Left lobe of liver (tissue), 1 donor: ENCODE results near the gene TFDP1.

- PRO-cap = no peak
Measured at GRCh38 chr13:112965400-112965915, 3.6 kb upstream of the MCF2L start.

DNA sequence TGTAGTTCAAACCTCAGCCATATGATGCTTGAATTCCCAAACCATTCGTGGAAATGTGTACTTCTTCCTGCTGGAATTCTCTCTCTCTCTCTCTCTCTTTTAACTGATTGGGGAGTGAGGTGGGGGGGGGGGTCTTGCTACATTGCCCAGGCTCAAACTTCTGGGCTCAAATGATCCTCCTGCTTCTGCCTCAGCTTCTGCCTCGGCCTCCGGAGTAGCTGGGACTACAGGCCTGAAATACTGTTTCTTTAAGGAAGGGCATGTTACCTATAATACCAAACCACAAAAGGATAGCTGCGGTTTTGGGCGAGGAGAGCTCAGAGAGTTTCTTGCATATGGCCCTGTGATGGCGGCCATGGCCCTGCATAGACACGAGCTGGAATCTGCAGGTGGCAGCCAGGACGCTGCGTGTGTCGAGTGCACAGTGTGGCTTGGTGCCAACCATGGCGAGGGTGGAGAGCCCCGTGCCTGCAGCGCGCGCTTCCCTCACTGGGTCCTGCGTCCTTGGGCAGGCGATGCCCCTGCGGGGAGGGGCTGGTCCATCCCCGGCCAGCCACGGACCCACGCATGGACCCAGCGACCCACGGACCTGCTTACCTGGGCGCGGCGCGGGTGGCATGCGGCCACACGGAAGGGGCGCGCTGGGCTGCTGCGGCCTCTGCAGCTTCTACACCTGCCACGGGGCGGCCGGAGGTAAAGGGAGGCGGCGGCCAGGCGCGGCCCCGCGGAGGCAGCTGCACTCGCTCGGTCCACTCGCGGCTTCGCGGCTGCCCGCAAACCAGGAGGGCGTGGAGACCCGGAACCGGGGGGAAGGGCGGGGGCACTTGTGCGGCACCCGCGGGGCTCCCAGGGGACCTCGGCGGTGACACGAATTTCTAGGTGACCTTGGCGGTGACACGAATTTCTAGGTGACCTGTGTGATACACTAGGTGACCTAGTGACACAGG is 719 bp upstream of the MCF2L start:
- PRO-cap = no peak

GRCh38 chr13:112974874-112975300 is 5.9 kb downstream of the MCF2L start:
- PRO-cap = no peak

DNA sequence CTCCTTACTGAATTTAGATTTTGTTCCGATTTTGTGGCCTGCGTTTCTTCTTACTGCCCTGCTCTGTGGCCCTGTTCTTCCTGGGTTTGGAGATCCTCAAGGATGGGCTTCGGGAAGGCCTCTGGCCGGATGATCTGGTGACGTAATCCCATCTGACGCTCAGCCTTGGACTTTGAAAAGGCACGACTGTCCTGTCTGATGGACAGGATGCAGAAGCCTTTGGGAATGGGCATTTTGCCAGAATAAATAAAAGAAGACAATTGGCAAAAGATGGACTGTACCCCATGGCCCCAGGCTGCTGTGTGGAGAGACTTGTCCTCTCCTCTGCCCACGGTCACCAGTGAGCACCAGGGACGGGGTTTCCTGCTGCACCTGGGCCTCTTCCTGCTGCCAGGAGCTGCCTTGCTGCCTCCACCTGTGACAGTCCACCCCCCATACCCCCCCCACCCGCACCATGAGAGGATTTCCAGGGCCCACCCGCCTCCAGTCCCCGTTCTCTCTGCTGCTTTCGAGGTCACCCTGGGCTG is 40.7 kb downstream of the MCF2L start:
- PRO-cap = unidirectional peak, minus-strand start at position 88 of the sequence

DNA sequence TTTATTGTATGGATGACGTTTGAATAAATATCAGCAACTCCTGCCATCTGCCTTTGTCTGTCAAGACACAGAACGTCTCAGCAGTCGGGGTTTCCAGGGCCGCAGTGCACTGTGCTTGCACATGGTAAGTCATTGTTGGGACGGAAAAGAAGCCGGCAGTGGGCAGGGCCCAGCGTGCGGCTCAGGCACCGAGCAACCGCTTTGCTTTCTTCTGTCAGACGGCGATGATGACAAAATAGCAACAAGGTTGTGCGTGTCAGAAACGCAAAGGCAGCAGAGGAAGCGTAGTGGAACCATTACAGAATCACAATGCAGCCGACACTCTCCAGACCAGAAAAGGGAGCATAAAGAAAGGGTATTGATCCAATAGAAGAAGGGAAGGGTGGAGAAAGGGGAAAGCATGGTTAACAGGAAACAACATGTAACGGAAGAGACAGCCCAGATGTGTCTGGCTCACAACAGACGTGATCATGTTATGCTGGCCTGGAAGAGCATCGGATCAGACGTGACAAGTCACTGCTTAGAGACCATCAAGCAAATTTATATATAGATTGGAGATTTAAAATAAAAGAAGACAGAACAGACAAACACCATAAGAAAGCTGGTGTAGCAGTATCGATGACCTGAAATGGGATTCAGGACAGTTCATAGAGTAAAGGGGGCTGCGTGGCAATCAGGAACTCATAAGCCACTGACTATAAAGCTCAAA is 6.9 kb upstream of the F7 start:
- PRO-cap = no peak

DNA sequence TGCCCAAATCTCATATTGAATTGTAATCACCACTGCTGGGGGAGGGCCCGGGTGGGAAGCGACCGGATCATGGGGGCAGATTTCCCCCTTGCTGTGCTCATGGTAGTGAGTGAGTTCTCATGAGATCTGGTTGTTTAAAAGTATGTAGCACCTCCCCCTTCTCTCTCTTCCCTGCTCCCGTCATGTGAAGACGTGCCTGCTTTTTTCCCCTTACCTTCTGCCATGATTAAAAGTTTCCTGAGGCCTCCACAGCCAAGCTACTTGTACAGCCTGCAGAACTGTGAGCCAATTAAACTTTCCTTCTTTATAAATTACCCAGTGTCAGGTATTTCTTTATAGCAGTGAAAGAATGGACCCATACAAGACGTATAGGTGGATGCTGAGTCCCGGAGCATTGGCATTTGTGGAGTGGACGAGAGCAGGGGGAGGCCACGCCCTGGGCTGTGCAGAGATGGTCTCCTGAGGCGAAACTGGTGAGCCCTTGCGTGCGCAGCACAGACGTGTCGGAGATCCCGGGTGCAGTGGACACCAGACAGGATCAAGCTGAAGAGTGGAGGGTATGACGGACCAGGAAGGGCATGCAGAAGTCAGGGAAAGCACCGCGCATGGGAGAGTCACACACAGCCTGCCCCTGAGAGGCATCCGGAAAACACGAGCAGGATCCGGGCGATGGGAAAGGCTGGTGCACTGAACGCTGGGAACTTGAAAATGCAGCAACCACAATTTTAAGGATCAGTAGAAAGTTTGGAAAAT is 42.3 kb downstream of the CUL4A start:
- PRO-cap = no peak

GRCh38 chr13:113274117-113274714 is 22.8 kb upstream of the LAMP1 start:
- PRO-cap = no peak

DNA sequence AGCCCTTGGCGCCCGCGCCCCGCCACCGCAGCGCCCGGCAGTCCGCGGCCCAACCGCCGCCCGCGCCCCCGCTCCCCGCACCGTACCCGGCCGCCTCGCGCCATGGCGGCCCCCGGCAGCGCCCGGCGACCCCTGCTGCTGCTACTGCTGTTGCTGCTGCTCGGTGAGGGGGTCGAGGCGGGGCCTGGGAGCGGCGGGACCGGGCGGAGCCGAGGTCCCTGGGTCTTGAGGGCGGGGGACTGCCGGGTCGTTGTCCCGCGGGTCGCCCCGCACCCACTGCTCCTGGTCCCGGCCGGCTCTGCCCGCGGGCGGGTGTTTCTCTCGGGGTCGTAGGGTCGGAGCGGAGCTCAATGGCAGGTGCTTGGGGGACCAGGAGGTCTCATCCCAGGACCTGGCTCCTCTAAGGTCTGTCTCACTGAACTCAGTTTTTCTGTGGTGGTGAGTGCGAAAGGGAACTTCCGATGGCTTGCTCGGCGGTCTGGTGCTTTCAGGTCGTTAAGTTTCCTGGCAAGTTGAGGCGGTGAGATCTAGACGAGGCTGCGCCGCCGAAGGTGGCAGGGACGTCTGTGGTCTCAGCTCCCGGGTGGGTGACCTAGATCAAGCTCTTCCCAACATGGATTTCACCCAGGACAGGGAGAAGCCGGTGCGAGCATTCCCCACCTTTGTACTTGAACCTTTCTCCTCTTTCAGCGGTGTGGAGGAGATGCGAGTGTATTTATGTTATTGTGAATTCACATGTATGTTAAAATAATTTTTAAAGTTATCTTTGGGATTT is 481 bp downstream of the LAMP1 start:
- PRO-cap = no peak

DNA sequence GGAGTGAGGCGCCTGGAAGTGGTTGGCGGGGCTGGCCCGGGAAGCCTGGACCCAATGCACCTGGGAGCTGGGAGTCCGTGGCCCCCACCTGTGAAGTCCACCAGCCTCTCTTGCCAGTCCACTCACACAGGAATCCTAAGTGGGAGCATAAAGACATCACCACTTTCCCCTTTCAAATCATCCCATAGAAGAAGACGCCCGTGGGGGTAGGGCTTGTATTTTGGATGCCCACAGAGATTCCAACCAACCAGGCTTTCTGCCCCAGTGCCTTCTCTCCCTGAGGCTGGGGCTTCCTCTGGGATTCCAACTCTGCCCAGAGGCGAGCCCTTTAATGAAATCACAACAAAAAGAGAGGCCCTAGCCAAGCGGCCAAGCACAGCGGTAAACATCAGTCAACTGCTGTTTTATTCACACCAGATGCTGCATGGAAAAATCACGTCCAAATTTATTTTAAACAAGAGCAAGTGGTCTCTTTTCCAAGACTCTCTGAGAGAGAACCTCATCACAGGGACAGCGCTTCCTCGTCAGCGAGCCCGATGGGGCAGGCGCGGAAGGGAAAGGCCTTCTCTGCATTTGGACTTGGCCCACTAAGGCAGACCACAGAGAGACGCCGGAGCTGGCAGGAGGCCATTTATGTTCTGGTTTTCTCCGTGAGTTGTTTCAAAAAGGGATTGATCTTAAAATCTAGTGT is 31.6 kb downstream of the ADPRHL1 start:
- PRO-cap = no peak

GRCh38 chr13:113471747-113472151 is 18.5 kb upstream of the ADPRHL1 start:
- PRO-cap = no peak

DNA sequence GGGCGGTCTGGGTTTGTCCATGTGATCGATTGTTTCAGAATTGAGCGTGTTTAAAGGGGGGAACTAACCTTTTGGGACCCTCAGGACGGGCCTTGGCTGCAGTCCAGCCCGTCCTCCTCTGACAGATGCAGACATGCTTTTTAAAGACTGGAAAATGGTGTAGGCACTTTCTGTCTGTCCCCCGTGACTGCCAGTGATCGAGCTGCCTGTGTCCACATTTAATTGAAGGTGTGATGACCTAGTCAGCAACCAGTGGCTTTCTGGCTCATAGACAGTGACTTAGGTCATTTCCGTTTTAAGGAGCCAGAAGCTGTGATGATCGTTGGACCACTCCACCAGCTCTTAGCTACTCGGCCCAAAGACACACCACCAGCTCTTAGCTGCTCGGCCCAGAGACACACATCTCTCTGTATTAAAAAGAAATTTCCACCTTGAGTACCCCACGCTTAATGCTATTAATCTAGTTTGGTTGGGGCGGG is 37.0 kb upstream of the TFDP1 start:
- PRO-cap = no peak

- PRO-cap = no peak
Measured at GRCh38 chr13:113548033-113548752, 36.4 kb upstream of the TFDP1 start.

DNA sequence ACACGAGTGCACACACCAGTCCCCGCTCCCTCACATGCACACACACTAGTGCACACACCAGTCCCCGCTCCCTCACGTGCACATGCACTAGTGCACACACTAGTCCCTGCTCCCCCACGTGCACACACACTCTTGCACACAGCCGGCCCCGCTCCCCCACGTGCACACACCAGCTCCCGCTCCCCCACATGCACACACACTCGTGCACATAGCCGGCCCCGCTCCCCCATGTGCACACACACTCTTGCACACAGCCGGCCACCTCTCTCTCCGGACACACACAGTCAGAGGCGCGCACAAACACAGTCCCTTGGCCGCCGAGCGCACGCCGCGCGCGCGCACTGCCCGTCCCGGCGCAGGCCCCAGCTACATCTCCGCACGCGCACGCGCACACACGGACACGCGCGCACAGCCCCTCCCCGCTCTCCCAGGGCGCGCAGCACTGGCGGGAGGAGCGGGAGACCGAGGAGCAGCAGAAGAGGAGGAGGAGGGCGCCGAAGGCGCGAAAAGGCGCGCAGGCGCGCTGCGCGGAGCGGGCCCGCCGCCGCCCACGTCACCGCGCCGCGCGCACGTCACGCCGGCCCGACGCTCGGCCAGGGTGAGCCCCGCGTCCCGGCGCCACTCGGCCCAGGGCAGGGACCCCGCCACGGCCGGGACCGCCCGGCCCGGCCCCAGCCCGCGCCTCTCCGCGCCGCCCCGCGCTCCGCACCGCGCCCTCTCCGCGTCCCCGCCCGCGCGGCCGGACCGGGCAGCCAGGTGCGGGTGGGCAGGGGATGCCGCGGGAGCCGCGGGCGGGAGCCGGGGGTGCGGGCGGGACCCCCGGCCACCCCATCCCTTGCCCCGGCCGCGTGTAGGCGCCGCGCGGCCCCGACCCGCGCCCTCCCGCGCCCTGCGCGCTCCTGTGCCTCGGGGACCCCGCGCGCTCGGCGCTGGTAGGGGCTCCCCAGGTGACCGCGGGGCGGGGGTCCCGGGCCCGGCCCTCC is at the start of gene TFDP1:
Gene TFDP1 (plus strand): TSS at position 621 of the 983 bp plus-strand sequence.
- PRO-cap = bidirectional peak, plus-strand start at position 618 of the sequence, minus-strand start at position 343 of the sequence; unidirectional peak, plus-strand start at position 803 of the sequence

- PRO-cap = no peak
Measured at GRCh38 chr13:113640555-113641135, 17.4 kb downstream of the ATP4B start.

DNA sequence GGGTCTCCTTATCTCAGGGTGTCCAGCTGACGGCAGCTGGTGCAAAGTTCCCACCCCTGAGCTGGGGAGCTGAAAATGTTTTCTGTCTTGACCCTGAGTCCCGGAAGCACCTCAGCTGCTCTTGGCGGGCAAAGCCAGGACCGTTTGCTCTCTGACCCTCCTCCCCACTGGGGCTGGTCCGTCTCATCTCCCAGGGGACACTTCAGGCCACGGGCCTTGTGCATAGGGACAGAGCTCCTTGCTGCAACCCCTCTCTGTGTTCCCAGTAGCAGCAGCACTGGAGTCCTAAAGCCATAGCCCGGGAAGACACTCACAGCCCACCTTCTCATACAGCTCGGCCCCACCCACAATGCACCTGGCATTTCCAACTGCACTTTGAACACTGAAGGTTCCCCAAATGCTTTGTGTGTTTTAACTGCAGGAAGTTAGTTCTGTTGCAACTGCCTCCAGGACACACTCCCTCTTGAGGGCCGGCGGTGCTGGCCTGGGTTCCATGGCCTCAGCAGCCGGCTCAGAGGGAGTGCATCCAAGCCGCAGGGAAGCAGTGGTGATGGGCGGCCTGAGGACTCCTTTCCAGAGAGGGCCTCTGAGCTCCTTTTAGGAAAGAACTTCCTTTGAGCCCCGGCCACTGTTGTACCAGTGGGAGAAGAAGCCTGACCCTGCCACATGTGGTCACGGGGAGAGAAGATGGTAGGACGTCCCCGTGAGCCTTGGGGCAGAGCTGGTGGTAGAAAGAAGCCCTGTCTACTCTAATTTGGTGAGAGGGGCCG is 22.8 kb upstream of the TMEM255B start:
- PRO-cap = no peak

GRCh38 chr13:113815367-113816270 is 48.3 kb downstream of the GAS6 start:
- PRO-cap = no peak

DNA sequence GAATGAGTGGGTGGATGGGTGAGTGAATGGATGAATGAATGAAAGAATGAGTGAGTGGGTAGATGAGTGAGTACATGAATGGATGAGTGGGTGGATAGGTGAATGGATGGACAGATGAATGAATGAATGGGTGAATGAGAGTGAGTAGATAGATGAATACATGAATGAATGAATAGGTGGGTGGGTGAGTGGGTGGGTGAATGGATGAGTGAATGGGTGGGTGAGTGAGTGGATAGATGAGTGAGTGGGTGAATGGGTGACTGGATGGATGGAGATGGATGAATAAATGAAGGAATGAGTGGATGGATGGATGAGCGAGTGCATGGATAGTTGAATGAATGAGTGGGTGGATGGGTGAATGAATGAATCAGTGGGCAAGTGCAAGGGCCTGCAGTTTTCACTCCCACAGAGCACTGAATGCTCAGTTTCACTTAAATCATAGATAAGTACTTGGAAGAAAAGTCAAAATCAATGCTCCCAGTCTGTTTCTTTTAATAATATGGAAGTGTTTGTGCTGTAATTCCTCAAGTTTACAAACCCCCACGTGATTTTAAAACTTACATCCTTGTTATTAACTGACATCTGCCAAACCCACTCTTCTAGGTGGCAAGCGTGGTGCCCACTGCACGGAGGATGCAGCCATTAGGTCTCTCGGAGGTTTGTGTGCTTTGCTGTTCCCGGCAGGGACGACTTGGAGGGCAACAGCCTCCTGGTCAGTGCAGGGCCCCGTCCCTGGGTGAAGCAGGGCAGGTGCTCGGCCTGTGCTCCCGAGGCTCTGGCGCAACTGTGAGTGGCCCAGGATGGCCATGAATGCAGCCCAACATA is 12.3 kb downstream of the GAS6 start:
- PRO-cap = no peak

DNA sequence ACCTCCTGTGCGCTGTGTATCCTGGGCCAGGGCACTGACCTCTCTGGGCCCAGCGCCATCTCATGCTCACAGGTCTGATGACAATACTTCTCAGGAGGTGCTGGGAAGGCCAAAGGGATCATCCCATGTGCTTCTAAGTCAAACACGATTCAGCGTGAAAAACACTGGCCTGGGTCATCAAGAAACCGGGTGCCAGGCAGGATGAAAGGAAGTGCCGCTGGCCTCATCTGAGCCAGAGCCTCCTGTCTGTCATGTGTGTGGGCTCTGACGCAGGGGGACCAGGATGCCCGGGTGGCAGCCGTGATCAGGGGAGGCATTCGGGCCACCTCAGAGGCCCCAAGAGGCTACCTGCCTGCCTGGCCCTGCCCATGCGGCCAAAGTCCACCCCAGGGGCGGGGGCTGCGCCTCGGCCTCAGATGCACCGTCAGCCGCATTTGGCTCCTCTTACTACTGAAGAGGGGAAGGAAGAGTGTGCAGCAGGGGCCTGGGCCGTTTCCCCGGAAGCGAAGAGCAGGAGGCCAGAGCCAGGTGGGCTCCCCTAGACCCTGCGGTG is 34.1 kb downstream of the C13orf46 start:
- PRO-cap = no peak

GRCh38 chr13:113966663-113967556 is 7.0 kb downstream of the C13orf46 start:
- PRO-cap = no peak

DNA sequence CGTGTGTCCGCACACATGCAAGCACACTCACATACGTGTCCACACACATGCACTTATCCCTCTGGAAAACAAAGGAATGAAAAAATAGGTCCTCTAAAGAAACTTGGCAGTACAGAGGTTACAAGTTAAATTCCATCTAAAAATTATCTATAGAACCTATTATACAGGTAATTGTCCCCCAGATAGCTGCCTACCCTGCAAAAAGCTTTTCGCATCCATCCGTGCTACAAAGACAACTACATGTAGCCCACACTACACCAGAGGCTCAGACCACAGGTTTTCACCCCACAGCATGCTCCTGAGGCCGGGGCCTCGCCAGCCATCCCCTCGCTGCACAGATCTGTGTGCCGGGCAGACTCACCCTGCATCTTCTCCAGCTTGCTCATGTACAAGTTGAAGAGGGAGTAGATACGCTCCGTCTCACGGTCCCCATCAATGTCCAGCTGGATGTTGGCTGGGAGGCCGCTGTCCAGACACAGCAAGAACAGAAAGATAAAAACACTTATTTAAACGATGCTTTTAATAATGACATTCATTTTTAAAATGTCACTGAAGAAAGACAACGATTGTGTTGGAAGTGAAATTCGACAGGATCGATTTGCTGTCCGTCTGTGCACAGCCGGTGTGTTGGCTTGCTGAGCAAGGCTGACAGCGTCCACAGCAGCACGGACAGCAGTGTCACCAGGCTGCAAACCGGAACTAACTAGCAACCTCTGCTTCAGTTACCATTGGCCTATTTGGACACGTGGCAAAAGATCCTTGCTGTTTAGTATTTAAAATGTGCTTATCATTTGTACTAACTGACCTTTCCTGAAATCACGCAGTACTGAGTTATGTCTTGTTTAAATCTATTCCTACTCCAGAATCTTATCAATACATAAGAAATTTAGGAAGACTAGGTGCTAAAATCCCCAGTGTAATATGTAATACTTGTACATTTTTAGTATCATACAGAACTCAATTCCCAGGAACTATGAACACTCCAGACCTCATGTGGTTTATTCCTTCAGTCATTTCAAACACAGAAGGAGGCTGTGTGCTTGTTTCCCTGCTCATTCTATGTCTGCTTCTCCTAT is 18.6 kb upstream of the C13orf46 start:
- PRO-cap = no peak